Mesenteric fat pad (tissue), 1 donor: ENCODE results near the genes GAGE1, BMP15 and SSX2.

DNA sequence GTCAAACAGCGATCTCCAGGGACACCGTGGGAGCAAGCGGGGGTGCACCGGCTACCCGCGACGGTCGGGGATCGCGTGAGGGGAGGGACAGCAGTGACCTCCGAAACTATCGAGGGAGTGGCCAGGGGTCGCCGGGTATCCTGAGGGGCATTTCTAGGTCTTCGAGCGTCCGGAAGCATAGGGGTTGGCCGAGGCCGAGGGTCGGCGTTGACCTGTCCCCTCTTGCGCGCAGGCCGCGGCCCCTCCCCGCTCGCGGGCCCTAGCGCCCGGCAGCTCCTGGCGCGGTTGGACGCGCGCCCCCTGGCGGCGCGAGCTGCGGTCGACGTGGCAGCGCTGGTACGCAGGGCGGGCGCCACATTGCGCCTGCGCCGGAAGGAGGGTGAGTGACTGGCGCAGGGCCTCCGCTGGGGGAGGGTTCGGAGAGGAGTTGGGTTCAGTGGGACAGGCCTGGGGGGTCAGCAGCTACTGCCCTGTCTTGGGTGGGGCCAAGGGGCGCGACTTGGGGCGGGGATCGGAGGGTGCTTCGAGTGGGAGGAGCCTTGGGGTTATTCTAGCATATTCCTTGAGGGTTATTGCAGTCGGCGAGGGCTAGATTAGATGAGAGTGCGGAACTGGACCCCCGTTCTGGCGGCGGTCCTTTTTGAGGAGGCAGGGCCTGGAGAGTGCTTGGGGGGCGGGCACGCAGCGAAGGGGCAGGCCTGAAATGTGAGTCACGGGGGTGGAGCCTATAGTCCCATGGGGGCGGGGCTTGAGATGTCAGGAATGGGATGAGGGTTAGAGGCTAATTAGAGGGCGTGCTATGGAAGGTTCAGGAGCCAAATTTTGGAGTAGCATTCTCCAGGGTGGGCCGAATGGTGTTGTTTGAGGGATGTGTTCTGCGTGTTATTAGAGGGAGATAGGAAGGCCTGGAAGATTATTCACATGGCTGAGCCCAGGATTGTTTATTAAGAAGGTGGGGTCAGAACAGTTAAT, 1.3 kb downstream of the MAGIX start:
- PRO-cap, result unidirectional peak, minus-strand start at position 271 of the sequence

DNA sequence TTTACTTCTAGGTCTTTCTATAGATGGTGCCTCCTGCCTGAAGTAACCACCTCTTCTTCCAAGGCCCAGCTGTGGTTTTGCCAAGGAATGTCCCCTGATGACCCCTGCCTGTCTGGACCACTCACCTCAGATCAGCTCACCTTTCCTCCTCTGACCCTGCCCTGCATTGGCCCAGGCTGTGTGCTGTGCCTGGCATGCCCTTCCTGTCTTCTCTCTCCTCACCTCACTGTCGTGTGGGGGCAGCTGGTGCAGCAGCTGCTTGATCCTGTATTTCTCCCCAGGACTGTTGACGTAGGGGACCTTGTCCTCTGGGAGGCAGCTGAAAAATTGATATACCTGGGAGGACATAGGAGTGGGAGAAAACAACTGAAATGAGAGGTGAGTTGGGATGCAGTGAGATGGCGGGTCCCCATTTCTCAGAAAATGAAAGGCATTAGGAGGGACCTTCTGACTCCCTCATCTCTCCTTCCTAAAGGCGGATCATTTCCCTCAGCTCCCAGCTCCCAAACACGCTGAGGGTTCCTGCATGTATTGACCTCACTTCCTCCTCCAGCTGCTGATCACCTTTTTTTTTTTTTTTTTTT, 6.6 kb downstream of the PRICKLE3 start:
- PRO-cap, result no peak

GRCh38 chrX:49248170-49248605, 12.9 kb downstream of the CCDC22 start:
- PRO-cap, result no peak

DNA sequence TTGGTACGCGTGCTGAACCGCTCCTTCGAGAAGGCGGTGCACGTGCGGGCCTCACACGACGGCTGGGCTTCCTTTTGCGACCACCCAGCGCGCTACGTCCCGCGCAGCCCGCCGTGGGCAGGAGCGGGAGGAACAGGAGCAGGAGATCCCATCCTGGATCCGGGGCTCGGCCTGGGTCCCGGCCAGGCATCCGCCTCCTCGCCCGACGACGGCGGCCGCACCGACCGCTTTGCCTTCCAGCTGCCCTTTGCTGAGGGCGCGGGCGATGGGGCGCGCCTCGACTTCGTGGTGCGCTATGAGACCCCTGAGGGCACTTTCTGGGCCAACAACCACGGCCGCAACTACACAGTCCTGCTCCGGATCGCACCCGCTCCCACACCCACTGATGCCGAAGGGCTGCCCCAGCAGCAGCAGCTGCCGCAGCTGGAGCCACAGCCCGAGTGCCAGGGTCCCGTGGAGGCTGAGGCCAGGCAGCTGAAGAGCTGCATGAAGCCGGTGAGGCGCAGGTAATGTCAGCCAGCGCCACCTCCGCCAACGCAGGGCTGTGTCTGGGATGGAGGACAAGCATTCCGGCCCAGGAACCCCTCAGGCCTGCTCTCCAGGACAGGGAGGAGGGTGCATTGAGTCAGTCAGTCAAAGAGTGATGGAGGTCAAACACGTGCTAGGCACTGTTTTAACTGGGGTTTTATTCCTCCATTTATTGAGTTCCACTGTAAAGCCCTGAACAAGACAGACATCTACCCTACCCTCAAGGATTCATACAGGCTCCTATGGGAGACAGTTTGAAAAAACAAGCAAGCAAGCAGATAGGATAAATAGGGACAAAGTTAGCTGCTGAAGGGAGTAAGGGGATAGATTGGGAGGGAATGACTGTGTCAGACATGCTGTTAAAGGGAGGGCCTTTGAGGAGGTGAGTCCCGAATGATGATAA, 1.0 kb downstream of the PPP1R3F start:
- PRO-cap, result no peak

DNA sequence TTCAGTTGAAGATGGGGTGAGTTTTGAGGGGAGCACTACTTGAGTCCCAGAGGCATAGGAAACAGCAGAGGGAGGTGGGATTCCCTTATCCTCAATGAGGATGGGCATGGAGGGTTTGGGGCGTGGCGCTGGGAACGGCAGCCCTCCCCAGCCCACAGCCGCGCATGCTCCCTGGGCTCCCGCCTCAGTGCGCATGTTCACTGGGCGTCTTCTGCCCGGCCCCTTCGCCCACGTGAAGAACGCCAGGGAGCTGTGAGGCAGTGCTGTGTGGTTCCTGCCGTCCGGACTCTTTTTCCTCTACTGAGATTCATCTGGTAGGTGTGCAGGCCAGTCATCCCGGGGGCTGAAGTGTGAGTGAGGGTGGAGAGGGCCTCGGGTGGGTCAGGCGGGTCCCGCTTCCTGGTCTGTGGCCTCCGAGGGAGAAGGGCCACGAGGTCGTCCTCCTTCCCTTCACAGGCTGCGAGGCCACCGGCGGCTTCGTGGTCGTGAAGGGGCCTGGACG, at the start of gene GAGE1:
Gene GAGE1, plus strand, starts transcription at position 207 of the 502 bp plus-strand sequence.
- PRO-cap, result no peak

GRCh38 chrX:49725232-49725876, 29.6 kb upstream of the PAGE1 start:
- PRO-cap, result no peak

GRCh38 chrX:50595023-50595449, 124.4 kb upstream of the DGKK start:
- PRO-cap, result no peak

DNA sequence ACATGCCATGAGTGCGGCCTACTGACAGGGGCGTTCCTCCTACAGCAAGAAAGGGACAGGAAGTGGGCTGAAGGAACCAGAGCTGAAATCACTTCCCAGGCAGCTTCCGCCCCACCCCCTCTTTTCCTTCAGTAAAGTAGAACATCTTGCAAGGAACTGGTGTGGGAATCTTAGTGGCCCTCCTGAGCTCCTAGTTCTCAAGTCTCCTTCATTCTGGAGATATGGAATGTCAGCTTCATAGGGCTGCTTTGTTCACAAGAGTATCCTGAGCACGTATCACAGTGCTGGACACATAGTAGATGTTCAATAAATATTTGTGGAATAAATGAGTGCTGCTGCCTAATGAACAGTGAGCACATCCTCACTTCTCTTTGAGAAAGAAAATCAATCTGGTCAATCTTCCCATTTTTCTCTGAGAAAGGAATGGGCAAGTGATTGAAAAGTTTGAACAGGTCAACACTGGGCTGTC, 167.7 kb upstream of the DGKK start:
- PRO-cap, result no peak

- PRO-cap, result no peak
Observed at GRCh38 chrX:50643183-50643907, 170.6 kb downstream of the SHROOM4 start.

DNA sequence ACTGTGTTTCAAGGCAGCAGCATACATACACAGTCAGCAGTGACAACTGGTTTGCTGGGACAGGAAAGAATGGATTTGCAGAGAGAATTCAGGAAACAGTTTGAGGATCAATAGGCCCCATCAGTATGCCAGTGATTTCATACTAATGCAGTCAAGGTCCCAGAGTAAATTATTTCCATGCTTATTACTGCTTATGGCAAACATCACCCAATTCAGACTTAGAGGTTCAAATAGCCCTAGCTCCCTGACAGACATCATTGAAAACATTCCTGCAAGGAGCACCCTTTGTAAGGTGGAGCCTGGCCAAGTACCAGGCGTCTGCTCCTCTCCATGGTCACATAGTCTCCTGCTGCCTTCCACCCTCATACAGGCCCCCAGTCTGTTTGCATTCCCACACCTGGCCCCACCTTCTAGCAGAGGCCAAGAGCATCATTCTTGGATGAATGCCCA, 43.5 kb downstream of the SHROOM4 start:
- PRO-cap, result no peak

DNA sequence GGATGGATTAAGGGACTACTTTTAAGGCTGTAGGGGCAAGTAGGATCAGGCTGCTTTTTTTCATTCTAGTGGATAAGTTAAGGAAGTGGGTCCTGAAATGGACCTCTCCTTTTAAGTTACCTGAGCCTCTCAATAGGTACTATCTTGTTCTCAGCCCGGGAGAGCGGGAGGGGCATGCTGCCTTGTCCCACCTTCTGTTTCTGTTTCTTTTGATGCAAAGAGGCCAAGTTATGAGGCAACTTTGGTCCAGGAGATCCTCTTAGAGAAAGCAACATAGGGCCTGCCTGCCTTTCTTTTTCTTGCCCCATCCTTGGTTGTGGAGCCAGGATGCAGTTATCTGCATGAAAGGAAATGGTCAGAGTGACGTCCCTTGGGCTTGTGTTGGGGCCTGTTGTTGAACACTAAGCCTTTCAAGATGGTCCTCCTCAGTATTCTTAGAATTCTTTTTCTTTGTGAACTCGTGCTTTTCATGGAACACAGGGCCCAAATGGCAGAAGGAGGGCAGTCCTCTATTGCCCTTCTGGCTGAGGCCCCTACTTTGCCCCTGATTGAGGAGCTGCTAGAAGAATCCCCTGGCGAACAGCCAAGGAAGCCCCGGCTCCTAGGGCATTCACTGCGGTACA, at the start of gene BMP15:
Gene BMP15, plus strand, starts transcription at position 367 of the 623 bp plus-strand sequence.
- PRO-cap, result no peak

- PRO-cap, result no peak
Observed at GRCh38 chrX:52707006-52707387, at the start of gene SSX2. TSS of gene SSX2 (minus strand) at chrX:52707178.

DNA sequence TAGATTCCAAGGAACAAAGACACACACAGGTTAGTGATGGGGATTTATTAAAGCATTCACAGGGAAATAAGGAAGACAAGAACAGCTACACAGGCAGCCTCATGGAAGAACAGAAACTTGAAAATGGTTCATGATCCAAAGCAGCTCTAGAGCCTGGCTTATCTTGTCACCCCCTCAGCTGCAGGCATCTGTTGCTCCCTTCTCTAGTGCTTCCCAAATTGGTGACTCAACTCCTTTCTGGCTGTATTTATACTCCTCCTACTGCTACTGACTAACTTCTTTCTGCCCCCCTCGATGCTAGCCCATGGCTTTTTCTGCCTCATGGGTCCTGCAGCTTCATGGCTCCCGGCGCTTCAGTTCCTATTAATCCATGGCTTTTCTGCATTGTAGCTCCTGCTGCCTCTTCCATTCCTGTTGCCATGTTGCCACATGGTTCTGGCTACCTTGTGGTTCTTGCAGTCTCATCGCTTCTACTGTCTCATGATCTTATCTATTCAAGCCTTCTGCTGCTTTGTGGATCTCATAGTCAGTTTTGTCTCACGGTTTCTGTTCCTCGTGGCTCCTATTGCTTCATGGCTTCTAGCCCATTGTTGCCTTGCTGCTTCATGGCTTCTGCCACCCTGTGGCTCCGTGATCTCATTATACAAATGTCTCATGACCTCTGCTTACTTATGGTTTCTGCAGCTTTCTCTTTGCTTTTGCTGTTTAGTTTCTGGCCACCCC, 48.2 kb downstream of the SMC1A start:
- PRO-cap, result no peak

GRCh38 chrX:53394539-53394928, 27.9 kb downstream of the SMC1A start:
- PRO-cap, result no peak

GRCh38 chrX:53395848-53396716, 26.4 kb downstream of the SMC1A start:
- PRO-cap, result no peak

GRCh38 chrX:53412802-53413644, 9.4 kb downstream of the SMC1A start:
- PRO-cap, result no peak

- PRO-cap, result no peak
Observed at GRCh38 chrX:53542274-53542825, 108.2 kb upstream of the HSD17B10 start.

GRCh38 chrX:53559115-53559772, 125.1 kb upstream of the HSD17B10 start:
- PRO-cap, result no peak

DNA sequence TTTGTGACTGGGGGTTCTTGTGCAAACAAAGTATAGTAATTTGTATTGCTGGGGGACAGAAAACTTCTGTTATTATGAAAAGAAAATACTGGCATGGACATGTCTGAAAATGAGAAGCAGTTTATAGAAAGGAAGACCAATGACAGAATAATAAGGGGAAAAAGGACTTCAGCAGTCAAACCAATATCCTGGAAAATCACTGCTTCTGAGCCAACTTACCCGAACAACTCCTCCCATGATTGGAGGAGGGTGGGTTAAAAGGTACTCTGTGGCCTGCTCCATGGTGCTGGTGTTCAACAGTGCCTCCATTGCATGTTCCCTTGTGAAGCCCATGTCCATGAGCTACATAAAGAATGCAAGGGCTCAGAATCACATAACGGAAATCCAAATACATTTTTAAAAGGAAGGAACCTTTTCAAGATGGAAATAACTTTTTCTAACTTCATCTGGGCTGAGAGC, 95.7 kb downstream of the HUWE1 start:
- PRO-cap, result no peak

DNA sequence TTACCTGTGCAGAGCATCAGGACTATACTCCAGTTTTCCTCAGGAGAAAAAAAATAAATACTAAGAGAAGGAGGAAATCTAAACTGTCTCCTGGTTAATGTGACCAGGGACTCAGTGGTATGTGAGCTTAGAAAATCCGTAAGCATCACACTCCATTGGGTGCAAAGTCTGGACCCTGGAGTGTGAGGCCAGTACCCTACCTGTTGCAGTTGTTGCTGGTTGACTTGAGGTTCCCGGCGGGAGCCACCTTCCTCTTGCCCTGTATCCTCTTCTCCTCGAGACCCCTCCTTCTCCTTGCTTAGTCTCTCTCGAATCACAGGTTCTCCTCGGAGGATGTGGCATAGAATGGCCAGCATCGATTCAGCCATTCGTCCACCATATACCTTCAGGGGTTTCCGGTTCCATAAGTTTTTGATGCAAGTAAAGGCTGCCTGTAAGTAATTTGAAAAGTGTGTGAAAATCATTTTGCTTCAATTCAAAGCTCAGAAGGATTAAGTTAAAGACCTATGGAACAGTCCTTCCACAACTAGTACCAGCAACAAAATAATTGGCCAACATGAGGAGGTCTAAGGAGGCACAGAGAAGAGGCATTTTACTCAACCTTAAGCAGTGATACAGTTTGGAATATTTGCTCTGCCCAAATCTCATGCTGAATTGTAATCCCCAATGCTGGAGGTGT, 94.2 kb downstream of the HUWE1 start:
- PRO-cap, result no peak